Omental fat pad (tissue), 4 donors: ENCODE measurements around a stretch of chr17.

- PRO-cap: no peak
- RAMPAGE, long total RNA, 4 experiments: no peak in any of the 4 experiments
These were observed 1.5 kb upstream of the TSPOAP1 start for GRCh38 chr17:58330061-58330543.

- PRO-cap: no peak
- RAMPAGE, long total RNA, 4 experiments: no peak in any of the 4 experiments
These were observed 5.3 kb upstream of the TSPOAP1 start for GRCh38 chr17:58333750-58334349.

- PRO-cap: no peak
- RAMPAGE, long total RNA, 4 experiments: no peak in any of the 4 experiments
These were observed 135.7 kb downstream of the TRIM37 start for GRCh38 chr17:58970908-58971468.

DNA sequence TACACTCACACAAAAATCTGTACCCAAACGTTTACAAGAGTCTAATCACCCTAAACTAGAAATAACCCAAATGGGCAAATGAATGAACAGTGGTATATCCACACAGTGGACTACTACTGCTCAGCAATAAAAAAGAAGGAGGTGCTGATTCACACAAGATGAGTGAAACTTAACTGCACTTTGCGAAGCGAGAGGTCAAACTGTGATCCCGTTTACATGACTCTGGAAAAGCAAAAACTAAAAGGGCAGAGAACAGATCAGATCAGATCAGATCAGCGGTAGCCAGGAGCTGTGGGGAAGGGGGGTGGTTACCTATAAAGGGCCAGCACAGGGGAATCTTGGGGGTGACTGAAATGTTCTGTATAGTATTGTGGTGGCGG, 113.4 kb downstream of the TRIM37 start:
- PRO-cap: no peak
- RAMPAGE, long total RNA, 4 experiments: no peak in any of the 4 experiments

DNA sequence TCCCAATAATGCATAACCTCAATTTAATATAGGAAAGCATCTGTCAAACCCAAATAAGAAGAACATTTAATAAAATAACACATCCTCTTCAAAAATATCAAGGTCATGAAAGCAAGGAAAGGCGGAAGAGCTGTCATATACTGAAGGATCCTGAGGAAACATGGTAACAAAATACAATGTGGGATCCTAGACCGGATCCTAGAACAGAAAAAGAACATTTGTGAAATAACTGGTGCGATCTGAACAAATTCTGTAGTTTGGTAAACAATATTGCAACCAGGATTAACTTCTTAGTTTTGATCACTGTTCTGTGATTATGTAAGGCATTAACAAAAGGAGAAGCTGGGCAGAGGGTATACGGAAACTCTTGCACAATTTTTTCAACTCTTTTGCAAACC, 109.8 kb downstream of the TRIM37 start:
- PRO-cap: no peak
- RAMPAGE, long total RNA, 4 experiments: no peak in any of the 4 experiments

DNA sequence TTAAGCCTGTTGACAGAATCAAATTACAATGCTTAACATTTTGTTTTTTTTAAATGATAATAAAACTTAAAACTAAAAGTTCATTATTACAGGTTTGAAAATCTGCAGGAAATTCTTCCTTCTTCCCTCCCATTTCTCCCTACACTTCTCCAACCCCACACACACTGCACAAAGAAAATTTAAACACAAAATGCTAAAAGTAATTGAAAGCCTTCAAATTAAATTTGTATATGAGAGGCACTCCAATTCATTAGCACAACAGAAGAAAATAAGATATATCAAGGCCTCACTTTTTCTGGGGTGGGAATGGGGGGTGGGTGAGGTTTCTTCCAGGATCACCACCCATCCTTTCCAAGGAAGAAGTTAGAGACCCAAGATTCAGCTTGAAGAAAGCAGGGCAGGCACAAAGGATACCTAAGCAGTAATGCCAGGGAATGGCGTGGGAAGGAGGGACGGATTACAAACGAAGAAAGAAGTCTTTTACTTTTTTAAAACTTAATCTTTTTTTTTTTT, 1.6 kb downstream of the SKA2 start:
- PRO-cap: no peak
- RAMPAGE, long total RNA, 4 experiments: no peak in any of the 4 experiments

GRCh38 chr17:59163408-59163797, 7.9 kb downstream of the PRR11 start:
- PRO-cap: no peak
- RAMPAGE, long total RNA, 4 experiments: no peak in any of the 4 experiments

DNA sequence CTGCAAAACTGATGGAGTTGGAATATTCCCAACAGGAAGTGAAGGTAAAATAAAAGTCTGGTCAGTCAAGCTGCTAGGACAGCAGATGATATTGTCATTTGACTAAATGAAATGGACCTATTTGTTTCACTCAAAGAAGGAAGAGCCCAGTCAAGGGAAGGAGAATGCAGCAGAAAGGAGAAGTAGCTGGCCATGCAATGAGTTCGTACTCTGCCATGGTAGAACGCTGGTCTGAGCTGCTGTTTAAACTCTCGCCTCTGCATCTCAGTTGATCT, 15.6 kb upstream of the YPEL2 start:
- PRO-cap: no peak
- RAMPAGE, long total RNA, 4 experiments: no peak in any of the 4 experiments

DNA sequence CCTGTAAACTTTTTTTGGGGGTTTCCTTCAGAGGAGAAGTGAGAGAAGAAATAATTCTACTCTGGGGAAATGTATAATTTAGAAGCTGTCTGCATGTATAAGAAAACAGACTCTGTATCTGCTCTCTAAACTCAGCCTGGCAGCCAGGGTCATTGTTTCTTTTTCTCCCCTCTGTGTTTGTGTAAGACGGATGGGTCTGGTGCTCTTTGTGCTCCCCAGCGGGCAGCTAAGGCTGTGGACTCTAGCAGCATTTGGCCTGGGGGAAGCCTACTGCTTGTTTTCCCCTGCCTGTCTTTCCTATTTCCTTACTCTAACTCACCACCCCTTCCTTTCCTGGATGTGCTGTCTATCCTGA, 19.2 kb downstream of the YPEL2 start:
- PRO-cap: no peak
- RAMPAGE, long total RNA, 4 experiments: no peak in any of the 4 experiments

- PRO-cap: no peak
- RAMPAGE, long total RNA, 4 experiments: no peak in any of the 4 experiments
These were observed 37.9 kb downstream of the YPEL2 start for GRCh38 chr17:59369311-59369822.

GRCh38 chr17:59435065-59435853, 103.8 kb downstream of the YPEL2 start:
- PRO-cap: no peak
- RAMPAGE, long total RNA, 4 experiments: no peak in any of the 4 experiments

- PRO-cap: no peak
- RAMPAGE, long total RNA, 4 experiments: no peak in any of the 4 experiments
These were observed 109.5 kb downstream of the YPEL2 start for GRCh38 chr17:59440510-59441735.

DNA sequence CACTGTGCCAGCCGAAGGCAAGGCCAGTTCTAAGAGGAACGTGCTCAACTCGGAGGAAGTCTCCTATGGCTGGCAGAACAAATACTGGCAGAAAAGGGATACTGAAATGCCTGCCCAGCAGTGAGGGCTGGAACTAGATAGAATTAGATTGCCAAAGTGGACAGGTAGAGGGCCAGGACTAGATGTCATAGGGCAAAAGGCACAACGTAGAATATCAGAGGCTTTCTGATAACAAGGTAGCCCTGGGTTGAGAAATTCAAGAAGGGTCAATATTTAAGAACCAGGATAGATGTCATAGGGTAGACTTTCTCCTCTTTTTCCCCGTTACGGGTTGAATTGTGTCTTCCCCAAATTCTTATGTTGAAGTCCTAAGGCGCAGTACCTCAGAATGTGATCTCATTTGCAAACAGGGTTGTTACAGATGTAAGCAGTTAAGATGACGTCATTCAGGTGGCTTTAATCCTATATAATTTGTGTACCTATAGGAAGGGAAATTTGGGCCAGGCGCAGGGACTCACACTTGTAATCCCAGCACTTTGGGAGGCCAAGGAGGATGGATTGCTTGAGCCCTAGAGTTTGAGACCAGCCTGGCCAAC, 99.6 kb upstream of the DHX40 start:
- PRO-cap: no peak
- RAMPAGE, long total RNA, 4 experiments: no peak in any of the 4 experiments

DNA sequence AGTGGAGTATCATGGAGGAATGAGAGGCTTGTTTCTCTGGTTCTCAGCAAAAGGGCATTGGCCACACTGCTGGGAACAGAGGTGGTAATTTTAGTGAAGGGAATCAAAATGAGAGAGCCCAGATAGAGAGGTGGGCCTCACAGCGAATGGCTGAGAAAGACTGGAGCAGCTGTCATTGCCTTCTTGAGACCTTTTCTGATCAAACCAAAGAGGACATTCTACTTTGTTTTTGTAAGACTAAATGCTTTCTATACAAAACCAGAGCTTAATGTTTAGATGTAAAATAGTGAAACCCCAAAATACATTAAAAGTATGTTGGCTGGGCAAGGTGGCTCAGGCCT, 48.1 kb upstream of the DHX40 start:
- PRO-cap: no peak
- RAMPAGE, long total RNA, 4 experiments: no peak in any of the 4 experiments

DNA sequence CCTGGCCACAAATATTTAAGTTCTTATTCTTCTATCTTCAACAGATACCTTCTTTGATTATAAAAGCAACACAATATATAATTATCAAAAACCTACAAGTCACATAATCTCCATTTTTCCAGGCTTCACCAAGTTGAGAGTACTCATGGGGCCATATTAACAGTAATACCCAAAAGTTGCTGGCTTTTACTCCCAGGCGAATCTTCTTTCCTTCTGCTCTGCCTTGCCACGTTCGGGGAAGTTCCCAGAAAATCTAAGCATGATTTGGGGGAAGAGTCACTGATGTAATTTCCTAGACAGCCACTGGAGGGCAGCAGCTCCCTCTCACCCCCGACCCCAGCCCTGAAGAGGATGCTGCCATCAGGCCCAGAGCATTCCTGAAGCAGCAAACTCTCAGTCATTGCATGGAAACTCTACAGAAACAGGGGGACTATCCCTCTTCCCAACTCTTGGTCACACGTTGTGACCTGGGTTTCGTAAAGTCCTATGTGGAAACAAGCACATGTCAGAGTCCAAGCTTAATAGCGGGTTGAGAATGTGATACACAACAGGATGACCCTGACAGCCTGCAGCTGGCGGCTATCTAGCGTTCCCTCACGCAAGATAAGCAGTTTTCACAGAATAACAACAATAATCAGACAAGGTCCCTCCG, 43.9 kb upstream of the DHX40 start:
- PRO-cap: no peak
- RAMPAGE, long total RNA, 4 experiments: no peak in any of the 4 experiments

DNA sequence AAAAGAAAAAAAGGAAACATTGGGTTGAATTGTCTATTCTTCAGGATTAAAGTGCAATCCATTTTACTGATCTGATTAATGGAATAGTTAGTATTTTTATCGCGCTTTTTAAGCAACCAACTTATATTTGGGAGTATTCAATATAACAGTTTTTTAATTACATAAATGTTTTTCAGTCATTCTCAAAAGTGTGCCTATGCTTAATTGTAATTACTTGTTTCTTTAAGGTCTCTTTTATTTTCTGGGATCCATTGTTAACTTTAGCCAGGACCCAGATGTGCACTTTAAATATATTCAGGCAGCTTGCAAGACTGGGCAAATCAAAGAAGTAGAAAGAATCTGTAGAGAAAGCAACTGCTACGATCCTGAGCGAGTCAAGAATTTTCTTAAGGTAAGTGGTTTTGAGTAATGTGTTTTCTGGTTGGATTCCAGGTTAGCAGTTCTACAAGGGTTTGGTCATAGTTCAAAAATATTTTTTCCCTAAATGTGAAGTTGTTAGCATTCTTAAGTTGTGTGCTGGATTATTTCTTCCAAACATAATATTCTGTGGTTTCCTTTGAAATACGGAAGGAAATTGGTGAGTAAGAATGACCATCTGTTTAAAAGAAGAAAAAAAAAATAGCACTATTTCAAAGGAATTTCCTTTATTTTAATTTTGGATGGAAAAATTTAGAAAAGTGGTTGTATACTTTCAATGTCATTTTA, 38.5 kb downstream of the PTRH2 start:
- PRO-cap: no peak
- RAMPAGE, long total RNA, 4 experiments: no peak in any of the 4 experiments

DNA sequence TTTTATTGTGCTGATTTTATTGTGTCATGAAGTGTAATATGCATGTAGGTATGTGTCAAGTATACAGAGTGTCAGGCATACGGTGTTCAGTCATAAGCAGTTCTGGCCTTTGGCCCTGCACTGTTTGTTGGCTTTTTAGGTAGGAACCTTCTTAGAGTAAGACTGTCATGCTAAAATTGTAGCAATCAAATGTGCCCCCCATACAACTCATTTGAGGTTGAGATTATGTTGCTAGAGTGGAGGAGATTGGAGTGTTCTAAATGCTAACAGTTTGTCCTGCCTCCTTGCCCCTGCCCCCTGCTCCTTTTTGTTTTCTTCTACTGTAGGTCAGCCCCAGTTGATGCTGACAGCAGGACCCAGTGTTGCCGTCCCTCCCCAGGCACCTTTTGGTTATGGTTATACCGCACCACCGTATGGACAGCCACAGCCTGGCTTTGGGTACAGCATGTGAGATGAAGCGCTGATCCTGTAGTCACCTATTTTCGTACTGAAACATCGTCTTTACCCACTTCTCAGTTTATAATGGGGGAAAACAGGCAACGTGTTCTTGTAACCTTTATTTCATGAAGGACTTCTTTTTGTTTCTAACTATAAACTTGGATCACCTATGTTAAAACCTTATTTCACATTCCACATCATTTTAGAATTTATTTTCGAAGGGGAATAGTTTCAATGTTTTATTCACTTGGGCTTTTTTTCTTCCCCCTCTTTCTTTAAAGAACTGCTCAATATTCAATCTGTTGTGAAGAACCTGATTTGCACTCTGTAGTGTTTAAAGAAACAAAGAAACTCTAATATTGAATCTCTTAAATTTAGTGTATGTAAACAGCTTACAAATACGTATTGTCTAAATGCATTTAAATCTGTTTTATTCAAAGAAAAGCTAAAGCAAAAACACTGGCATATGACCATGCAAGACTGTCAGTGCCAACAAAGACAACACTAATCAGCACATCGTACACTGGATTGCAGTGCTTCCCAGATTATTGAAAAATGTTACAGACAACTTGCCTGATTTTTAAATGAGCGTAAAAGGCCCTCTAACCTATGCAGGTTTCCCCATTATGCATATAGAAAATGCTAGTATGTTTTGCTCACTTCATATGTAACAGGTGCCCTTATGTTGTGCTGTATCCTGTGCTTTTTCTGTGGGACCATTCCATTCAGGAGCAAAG, 13.4 kb downstream of the PTRH2 start:
- PRO-cap: no peak
- RAMPAGE, long total RNA, 4 experiments: no peak in any of the 4 experiments

GRCh38 chr17:59698758-59699469, 8.3 kb downstream of the PTRH2 start:
- PRO-cap: no peak
- RAMPAGE, long total RNA, 4 experiments: no peak in any of the 4 experiments

- PRO-cap: no peak
- RAMPAGE, long total RNA, 4 experiments: no peak in any of the 4 experiments
These were observed 41.6 kb downstream of the HEATR6 start for GRCh38 chr17:60037024-60037598.

- PRO-cap: no peak
- RAMPAGE, long total RNA, 4 experiments: no peak in any of the 4 experiments
These were observed 81.7 kb downstream of the CA4 start for GRCh38 chr17:60231521-60231742.